ENCODE measurements around a stretch of chr1.

- RRBS: no CpG with 5 or more reads among the region's 1 CpG
These were observed 255.9 kb downstream of the LMO4 start for GRCh38 chr1:87584597-87585025.

GRCh38 chr1:87684012-87684758, 355.5 kb downstream of the LMO4 start:
- RRBS: no CpG with 5 or more reads among the region's 18 CpGs

DNA sequence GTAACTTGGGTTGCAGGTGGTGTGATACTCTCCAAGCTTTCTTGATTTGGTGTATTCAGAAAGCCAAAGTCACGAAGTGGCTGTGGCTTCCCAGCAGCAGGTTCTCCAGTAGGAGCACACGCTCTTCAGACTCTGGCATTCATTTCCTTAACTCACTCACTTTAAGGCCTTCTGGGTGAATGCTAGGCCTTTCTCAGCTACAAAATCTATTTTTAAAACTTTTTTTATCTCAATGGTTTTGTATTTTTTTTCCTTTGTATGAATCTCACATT, 22.9 kb upstream of the PKN2 start:
- RRBS: no CpG with 5 or more reads among the region's 2 CpGs

DNA sequence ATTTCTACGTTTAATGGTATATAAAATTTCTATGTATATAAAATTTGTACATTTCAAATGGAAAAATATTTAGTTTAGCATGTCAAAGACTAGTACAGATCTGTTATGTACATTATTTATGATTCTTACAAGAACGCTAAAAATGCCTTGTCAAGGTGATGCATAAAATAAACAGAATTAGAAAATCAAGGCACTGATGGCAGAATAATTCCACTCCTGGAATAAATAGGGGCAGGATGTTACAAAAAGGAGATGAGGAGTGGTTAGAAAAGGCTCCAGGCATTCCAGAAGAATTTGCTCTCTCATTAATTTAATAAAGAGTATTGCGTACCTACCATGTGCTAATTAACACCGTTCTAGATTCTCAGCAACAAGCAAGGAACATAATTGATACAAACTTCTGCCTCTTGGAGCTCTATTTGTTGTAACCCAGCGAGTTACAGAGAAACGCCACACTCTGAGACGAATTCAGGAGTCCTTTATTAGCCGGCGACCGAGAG, 1.2 kb downstream of the GBP4 start:
- RRBS: no CpG with 5 or more reads among the region's 10 CpGs

- RRBS: no CpG with 5 or more reads among the region's 8 CpGs
These were observed 5.9 kb downstream of the LRRC8B start for GRCh38 chr1:89530384-89531150.

GRCh38 chr1:89565129-89566104, 40.8 kb downstream of the LRRC8B start:
- RRBS: no CpG with 5 or more reads among the region's 9 CpGs

DNA sequence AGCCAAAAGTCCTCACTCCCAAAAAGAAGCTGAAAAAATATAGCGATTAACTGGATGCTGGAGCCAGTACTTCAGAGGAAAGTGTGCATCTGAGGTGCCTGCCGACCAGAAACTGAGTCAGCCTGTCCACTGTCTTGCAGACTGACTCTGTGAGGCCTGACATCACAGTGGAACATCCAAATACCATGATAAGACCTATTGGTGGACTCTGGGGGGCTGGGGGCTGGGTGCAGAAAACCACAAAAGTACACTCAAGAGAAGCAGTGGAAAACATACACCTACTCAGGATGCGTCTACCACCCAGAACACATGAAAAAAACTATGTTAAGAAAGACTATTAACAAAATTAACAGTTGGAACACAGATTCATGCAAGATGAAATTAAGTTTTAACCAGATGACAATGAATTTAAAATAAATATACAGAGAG, 69.1 kb downstream of the LRRC8C start:
- RRBS: no CpG with 5 or more reads among the region's 3 CpGs

GRCh38 chr1:89836139-89836636, 15.4 kb downstream of the LRRC8D start:
- RRBS: no CpG with 5 or more reads among the region's 4 CpGs

DNA sequence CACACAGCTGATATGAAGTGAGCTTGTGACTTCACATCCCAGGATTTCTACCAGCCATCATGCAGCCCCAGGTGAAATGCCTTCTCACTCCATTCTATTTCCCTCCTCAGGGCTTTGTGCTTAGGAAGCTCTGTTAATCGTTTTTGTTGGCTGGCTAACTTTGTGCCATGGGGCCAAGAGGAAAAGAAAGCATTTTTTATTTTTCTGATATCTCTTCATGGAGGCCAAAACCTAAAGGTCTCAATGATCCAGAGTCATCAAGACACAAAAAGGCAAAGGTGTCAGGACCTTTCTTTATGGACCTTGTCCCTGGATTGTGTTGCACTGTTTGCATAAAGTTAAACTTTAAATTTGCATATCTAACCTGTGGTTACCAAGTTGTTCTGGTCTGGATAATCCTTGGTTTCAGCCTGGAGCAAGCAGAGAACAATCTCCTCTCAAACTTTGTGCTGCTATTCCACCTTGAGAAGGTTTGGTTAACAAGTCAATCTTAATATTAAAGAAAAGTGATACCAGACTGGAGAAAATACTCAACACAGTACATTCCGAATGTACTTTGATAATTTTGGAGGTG, 44.7 kb upstream of the ZNF326 start:
- RRBS: no CpG with 5 or more reads among the region's 2 CpGs

DNA sequence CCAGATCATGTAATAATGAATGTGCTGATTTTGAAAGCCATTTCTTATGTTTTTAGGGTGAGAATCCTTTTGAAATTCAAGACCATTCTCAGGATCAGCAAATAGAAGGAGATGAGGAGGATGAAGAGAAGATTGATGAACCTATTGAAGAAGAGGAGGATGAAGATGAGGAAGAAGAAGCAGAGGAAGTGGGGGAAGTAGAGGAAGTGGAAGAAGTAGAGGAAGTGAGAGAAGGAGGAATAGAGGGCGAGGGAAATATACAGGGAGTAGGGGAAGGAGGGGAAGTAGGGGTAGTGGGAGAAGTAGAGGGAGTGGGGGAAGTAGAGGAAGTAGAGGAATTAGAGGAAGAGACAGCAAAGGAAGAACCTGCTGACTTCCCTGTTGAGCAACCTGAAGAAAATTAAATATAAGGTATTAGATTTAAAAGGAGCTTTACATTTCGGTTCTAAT, 32.4 kb downstream of the ZNF326 start:
- RRBS: no CpG with 5 or more reads among the region's 2 CpGs

DNA sequence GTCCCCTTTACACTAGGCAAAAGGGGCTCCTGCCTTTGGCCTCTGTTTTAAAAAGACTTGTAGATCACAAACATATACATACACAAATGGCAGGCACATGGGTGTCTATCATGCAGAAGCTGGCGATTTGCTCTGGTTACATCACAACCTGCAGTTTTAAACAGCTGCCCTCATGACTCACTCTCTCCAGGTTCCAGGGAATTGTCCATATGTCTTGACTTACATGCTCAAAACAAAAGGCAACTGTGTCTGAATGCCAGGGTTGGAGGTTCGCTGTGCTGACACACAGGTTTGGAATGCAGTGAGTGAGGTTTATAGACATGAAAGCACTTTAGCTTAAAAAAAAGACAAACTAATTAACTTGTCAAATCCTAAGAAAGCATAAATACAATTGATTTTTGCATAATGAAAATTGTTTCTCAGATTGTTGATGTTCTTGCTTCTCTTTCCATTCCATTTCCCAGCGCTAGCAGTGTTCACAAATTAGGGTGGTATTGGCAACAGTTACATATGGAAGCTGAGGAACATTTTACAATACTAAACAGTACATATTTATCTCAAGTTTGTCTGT, 313.9 kb downstream of the BARHL2 start:
- RRBS: no CpG with 5 or more reads among the region's 3 CpGs

- RRBS: no CpG with 5 or more reads among the region's 7 CpGs
These were observed 132.9 kb downstream of the ZNF644 start for GRCh38 chr1:90889046-90889273.

DNA sequence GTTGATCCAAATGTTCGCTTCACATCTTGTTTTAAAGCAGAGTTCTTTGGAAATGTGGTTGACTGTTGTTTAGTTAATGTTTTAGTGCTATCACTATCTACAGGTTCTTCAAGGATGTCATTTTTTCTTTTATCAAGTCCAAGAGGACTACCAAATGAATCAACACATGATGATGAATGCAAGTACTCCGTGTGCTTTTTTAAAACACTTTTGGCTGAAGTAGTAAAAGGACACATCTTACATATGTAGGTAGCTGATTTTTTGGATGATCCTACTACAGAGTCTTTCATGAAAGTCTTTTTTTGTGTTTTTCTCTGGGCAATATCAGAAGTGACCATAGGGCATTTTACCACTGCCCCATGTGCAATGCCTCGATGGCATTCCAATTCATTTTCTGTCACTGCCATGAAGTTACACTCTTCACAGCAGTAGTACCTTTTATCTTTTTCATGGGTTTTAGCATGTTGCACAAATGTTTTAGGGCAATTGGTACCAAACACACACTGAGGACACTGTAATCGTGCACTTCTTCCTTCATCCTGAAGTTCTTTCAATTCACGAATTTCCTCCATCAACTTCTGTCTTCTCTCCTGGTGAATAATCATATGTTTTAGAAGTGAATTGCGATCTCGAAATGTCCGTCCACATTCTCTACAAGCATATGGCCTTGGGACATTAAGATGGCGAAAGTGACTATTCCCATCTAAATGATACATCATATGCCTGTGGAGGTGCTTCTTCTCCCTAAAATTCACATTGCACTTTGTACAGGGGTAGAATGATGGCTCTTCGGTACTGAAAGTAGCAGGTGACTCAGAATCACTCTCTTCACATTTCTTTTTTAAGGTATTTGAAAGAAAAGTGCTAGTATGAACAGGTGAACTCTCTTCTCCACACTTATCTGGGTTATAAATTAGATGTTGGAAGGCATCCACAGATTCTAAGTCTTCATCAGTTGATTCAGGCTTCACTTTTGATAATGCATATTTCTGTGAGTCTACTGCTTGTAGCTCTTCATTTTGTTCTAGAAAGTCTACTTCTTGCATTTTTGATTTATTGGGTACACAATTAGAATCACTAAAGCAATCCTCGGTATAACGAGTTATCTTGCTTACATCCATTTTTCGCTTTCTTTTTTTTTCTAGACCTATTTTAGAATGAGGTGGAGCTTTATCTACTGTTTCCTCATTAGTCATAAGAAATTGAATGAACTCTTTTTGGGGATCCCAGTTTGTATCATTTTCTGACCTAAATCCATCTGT, 82.1 kb downstream of the ZNF644 start:
- RRBS: no CpG with 5 or more reads among the region's 13 CpGs

GRCh38 chr1:91611513-91611957, 110.9 kb downstream of the CDC7 start:
- RRBS: no CpG with 5 or more reads among the region's 12 CpGs

DNA sequence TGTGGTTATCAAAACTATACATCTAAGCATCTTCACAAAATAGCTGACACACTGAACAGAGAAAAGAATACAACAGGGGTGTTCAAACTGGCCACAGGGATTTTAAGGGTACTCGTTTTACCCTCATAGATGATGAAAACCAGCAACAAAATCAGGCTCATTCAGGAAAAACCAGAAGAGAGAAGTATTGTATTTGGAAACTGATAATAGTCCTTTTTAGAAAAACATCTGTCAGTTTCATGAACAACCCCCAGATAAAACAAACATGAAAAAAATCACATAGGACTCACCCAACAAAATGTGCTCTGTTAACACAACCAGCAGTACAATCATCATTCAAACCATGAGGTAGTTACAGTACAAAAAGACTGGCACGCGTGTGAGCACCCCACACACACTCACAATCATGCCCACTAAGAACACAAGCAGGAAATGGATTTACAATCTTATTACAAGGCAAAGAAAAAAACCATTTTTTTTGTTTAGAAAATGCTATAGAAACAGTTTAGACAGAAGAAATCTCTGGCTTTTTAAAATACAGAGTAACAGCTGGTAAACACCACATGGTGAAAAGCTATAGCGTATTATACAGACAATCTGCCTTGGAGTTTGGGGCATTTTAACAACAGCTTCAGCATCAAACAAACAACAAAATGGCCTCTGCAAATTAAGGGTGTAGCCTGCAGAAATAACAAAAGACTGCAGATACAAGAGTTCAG, 179.9 kb downstream of the CDC7 start:
- RRBS: no CpG with 5 or more reads among the region's 4 CpGs

- RRBS: no CpG with 5 or more reads among the region's 4 CpGs
These were observed 185.3 kb downstream of the CDC7 start for GRCh38 chr1:91685824-91686508.

DNA sequence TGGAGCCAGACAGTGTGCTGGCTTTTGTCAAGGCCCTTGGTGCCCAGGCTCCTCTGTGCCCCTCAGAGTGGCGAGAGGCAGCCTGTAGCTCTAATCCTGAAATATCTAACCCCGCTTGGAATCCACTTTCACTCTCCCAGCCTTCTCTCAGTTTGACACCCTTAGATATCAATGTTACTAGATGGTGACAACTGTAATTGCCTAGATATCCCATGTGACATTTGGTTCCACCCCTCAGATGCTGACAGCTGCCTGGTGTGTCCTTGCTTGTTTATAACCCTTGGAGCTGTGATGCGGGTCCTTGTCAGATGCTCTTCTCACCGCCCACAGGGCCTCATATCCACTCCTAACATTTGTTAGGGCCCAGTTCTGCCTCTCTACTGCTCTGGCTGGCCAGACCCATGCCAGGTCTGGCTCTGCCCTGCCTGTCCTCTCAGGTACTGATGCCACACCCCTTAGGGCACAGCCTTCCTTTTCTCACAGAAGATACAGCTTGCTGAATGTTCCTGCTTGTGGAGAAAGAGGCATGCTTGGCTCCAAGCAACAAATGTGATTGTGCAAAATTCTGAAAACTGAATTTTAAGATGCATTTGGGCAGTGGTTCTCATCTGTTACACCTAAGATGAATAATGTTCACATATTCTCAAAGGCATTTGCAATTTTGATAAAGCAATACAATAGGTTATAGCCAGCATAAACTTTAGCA, 178.2 kb downstream of the TGFBR3 start:
- RRBS: no CpG with 5 or more reads among the region's 4 CpGs

GRCh38 chr1:91745020-91745318, 141.0 kb downstream of the TGFBR3 start:
- RRBS: no CpG with 5 or more reads among the region's 2 CpGs

DNA sequence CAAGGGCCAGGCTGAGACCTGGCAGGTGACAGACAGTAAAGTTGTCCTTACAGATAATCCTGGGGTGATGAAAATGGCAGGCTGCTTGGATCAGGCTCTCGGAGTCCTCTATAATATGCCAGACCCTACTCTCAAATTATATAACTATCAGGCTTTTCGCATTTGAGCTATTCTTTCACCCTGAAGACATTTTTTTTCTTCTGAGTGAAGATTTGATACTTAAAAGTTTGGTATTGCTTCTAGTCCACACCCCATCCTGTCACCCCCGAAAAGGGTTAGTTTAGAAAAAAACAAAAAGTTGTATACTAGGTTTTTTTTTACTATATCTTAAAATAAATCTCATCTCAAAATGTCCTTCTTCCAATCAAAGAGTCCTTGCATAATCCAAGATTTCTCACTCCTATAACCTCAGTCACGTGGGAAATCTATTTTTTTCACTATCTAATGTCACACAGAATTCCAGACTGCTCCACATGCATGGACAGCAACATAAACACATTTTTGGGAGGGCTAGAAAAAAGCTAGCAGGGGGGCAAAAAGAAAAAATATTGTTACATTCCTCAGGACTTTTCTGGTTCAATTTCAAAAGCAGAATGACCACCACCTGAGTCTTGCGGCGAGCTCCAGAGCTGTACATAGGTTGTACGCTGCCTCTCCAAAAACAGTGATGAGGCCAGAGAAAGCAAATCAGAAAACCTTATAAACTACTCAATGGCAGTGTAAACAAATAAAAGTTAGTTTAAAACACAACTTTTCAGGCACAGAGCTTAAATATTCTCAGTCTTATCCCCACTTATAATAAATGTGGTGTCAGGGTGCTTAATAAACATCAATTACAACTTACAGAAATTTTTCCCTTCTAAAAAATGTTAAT, 39.3 kb downstream of the TGFBR3 start:
- RRBS: no CpG with 5 or more reads among the region's 7 CpGs

All from skeletal muscle cell (primary cell).